Suprapubic skin (tissue), 4 donors: ENCODE data around the gene WIPF3.

DNA sequence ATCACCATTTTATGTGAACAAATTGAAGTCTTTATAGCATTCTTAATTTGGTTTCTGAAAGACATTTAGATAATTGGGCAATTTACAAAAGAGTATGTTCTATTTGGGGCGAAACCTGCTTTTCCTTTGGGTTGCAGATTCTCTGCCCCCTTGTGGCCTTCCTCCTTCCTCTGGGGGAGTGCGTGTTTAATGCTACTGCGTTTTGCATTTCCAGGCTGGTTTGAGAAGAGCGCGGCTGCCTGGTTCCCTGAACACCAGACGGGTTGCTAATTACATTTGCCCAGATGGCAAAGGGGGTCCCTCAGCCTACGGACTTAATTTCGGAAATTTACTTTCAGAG lies 91.8 kb upstream of the JAZF1 start:
- PRO-cap = no peak
- RAMPAGE, long total RNA, 4 experiments = no peak in any of the 4 experiments

GRCh38 chr7:28327197-28327582 lies 85.1 kb upstream of the CREB5 start:
- PRO-cap = no peak
- RAMPAGE, long total RNA, 4 experiments = no peak in any of the 4 experiments

DNA sequence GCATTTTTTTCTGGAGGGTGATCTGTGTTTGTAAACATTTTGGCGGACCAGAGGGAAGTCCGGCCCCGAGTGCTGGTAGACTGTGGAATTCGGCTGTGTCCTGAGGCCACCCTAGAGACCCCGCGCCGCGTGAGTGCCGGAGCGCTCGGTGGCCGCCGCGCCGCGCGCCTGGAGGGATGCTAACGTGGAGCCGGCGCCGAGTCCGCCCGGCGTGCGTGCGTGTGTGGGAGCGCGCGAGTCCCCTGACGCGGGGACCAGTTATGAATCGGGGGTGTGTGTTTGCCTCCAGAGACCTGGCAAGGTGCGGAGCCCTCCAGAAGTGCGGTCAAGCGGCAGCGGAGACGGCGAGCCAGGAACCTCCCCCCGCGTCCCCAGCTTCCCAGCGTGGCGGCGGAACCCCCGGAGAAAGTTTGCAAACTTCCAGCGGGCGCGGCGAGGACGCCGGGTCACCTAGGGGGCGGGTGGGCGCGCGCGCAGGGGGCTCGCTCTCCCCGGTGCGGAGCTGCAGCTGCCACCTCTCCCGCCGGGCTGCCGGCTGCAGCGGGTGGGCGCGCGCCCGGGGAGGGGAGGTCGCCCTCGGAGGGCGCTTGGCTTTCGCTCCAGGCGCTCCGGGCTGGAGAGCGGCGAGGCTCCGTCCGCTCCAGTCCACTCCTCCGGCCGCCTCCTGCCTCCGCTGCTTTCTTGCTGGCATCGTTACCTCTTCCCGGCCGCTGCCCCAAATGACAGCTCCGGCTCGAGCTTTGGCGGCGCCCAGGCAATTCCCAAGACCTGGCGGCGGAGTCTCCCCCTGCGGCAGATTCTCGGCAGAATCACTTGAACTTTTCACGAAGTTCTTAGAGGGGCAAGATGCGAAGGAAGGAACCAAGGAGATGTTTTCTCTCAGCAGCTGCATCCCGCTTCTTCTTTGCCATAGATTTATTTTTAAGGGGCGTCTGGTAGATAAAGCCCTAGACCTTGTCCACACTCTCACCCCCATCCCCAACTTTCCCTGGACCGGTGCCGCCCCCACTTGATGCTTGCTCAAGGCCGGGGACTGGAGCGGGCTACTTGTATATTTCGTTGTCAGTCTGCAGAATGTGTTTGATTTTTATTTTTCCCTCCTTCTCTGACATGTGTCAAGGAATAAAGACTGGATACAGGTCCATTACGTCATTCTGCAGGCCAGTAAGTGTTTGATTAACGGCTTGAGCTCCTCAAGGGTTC lies 2.3 kb upstream of the CREB5 start:
- PRO-cap = bidirectional peak, plus-strand start at position 288 of the sequence, minus-strand start at position 244 of the sequence; bidirectional peak, plus-strand start at position 418 of the sequence, minus-strand start at position 412 of the sequence; bidirectional peak, plus-strand start at position 616 of the sequence, minus-strand start at position 666 of the sequence; bidirectional peak, plus-strand start at position 1,026 of the sequence, minus-strand start at position 911 of the sequence
- RAMPAGE, long total RNA, 4 experiments = no peak in any of the 4 experiments

GRCh38 chr7:28613105-28613667 lies 200.9 kb downstream of the CREB5 start:
- PRO-cap = no peak
- RAMPAGE, long total RNA, 4 experiments = no peak in any of the 4 experiments

- PRO-cap = no peak
- RAMPAGE, long total RNA, 4 experiments = no peak in any of the 4 experiments
Observed at GRCh38 chr7:28627574-28627786, 215.2 kb downstream of the CREB5 start.

DNA sequence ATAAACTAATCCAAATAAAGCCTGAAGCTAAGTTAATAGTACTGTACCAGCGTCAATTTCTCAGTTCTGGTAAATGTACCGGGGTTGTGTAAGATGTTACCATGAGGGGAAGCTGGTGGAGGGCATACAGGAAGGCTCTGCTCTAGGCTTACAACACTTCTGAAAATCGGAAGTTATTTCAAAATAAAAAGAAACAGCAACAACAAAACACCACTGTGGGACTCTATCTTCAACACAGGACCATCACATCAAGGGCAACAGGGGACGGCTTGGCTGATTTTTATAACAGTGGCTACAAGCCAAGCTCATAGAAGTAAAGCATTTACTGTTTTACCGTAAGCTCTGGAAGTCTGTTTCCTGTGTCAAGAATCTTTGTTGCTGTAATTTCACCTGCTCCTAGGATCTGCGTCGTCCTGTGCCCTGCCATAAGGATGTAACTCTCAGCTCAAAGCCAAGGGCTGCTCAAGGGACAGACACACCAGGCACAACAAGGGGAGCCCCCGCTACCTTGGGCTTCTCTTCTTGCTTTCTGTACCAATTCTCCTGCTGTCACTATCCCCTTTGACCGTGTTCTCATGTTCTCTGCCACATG lies 257.2 kb downstream of the CREB5 start:
- PRO-cap = no peak
- RAMPAGE, long total RNA, 4 experiments = no peak in any of the 4 experiments

- PRO-cap = no peak
- RAMPAGE, long total RNA, 4 experiments = no peak in any of the 4 experiments
Observed at GRCh38 chr7:28685118-28685504, 272.8 kb downstream of the CREB5 start.

DNA sequence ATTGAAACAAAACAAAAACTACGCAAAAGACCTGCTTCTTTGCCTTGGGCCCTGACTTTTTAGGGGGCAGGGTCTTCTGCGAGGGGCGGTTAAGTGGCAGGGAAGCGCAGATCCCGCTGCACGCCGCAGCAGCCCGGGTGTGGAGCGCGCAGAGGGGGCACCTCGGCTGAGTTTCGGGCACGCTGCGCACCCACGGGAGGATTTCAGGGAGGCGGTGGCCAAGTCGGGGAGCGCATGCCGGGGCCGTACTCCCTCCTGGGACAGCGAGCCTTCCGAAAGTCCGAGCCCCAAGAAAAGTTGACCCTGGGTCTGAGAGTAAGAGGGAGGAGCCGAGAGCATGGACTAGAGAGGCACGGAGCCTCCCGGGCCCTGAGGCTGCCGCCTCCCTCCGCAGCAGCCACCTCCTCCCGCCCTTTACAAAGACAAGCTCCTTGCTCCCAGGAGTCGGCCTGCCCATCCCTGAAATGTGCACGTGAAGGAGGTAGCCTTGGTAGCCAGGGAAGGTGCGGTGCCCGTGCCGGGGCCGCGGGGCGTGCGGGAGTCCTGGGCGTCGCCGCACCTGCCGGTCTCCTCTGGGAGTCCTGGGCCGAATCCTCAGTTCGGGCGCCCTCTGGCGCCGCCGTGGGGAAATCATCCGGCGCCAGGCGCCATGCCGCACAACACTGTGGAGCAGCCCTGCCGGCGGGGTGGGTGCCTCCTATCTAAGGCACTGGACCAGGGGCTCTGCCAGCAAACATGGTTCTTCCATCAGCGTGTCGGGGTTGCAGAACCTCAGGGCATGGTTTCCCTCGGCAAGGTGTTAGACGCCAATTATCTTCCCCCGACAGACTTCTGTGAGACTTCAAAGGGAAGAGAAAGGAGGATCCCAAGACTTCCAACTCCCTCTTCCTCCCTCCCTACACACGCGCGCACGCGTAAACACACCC lies 104.1 kb downstream of the TRIL start:
- PRO-cap = no peak
- RAMPAGE, long total RNA, 4 experiments = no peak in any of the 4 experiments

GRCh38 chr7:29147905-29148159 lies 1.5 kb upstream of the CPVL start:
- PRO-cap = no peak
- RAMPAGE, long total RNA, 4 experiments = no peak in any of the 4 experiments

GRCh38 chr7:29270855-29271712 lies 76.5 kb downstream of the CHN2 start:
- PRO-cap = no peak
- RAMPAGE, long total RNA, 4 experiments = no peak in any of the 4 experiments

DNA sequence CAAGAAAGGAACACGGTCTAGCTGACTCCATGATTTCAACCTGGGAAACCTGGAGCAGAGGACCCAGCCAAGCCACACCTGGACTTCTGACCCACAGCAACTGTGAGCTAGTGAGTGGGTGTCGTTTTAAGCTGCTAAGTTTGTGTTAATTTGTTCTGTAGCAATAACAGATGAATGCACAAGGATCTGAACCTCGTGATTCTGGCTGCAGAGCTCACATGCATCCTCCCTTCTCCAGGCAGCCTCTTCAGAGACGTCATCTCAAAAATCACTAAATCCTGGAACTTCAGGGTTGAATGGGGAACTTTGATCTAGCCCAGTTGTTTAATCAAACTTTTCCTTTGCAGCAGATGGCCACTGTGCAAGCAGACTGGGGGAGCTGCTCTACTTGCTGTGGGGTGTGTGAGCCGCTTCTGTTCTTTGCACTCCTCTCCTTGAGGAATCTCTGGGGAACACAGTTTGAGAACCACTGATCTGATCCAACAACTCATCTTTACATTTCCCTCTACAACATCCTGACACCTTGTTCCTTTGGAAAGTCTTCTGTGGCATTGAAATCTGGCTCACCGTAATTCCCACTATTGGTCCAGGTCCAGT lies 90.2 kb downstream of the CHN2 start:
- PRO-cap = no peak
- RAMPAGE, long total RNA, 4 experiments = no peak in any of the 4 experiments

- PRO-cap = no peak
- RAMPAGE, long total RNA, 4 experiments = no peak in any of the 4 experiments
Observed at GRCh38 chr7:29375866-29376804, 181.6 kb downstream of the CHN2 start.

DNA sequence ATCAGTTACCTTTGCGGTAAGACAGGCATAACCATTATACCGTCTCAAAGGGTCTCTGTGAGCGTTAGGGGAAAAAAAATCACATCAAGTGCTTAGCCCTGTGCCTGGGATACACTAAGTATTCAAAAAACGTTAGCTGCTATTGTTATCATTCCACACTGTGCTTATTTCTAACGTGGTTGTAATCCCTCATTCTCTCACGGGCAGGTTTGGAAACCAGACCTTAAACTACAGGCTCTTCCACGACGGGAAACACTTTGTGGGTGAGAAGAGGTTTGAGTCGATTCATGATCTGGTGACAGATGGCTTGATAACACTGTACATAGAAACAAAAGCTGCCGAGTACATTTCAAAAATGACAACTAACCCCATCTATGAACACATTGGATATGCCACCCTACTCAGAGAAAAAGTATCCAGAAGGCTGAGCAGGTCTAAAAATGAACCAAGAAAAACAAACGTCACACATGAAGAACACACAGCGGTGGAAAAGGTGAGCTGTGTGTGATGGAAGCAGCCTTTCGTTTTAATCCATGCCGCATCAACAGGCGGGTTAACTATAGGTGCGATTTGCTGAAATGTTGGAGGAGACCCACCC lies 163.2 kb upstream of the PRR15 start:
- PRO-cap = no peak
- RAMPAGE, long total RNA, 4 experiments = no peak in any of the 4 experiments

GRCh38 chr7:29479315-29480437 lies 84.0 kb upstream of the PRR15 start:
- PRO-cap = no peak
- RAMPAGE, long total RNA, 4 experiments = no peak in any of the 4 experiments

GRCh38 chr7:29770030-29770613 lies 36.2 kb upstream of the WIPF3 start:
- PRO-cap = no peak
- RAMPAGE, long total RNA, 4 experiments = no peak in any of the 4 experiments

- PRO-cap = no peak
- RAMPAGE, long total RNA, 4 experiments = no peak in any of the 4 experiments
Observed at GRCh38 chr7:29805858-29806592, at the start of gene WIPF3. TSS of gene WIPF3 (plus strand) at chr7:29806508.

DNA sequence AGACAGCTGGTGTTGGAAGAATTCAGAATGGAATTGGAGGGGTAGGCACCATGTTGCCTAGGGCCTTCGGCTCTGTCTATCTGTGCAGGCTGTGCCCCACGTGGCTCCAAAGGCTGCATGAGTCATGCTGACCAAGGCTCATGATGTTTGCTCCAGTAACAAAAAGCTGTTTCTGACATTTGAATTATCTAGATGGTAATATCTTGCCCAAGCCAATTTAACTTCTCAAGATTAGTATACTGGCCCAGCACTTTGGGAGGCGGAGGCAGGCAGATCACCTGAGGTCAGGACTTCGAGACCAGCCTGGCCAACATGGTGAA lies 57.5 kb downstream of the SCRN1 start:
- PRO-cap = no peak
- RAMPAGE, long total RNA, 4 experiments = no peak in any of the 4 experiments

DNA sequence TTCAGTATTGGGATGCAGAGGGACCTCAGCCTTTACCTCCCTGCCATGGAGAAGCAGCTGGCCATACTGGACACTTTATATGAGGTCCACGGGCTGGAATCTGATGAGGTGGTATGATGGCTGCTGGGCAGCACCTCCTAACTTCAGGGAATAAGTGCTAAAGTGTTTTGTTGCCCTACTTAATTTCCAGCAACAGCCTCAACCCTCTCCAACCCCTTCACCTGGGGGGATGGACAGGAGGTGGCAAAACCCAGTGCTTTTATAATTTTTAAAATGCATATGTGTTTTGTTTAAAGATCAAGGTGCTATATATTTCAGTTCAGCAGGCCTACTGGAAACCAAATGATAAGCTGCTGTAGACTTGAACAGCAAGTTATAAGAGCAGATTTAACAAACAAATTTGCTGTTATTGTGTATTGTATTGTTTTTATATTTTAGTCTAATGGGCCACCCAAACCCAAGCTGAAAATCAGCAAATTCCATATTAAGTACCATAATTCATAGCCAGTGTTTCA lies 50.5 kb downstream of the PLEKHA8 start:
- PRO-cap = no peak
- RAMPAGE, long total RNA, 4 experiments = start-site peak on the plus strand in 1 of 4 experiments, centred at position 83 of the sequence, 7 reads per replicate

GRCh38 chr7:30159480-30160538 lies 25.0 kb downstream of the MTURN start:
- PRO-cap = no peak
- RAMPAGE, long total RNA, 4 experiments = no peak in any of the 4 experiments

DNA sequence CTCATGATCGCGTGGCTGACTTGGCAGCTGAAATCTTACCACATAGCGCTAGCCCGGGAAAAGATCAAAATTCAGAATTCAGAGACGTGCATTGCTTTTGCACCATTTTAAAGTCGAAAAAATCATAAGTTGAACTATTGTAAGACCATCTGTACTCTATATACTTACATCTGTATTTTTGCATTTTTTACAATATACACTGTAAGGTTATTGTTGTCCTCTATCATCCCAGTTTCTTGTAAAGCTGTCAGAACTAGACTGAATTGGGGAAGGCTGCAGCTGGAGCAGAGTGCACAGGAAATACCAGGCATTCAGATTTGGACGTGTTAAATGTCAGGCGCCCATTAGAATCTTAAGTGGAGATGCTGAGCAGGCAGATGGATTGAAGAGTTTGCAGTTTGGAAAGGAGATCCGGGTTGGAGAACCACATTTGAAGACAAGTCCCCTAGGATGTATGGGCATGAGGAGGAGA lies 40.3 kb downstream of the MTURN start:
- PRO-cap = no peak
- RAMPAGE, long total RNA, 4 experiments = no peak in any of the 4 experiments